A375 (cell line): ENCODE measurements around a stretch of chr17.

DNA sequence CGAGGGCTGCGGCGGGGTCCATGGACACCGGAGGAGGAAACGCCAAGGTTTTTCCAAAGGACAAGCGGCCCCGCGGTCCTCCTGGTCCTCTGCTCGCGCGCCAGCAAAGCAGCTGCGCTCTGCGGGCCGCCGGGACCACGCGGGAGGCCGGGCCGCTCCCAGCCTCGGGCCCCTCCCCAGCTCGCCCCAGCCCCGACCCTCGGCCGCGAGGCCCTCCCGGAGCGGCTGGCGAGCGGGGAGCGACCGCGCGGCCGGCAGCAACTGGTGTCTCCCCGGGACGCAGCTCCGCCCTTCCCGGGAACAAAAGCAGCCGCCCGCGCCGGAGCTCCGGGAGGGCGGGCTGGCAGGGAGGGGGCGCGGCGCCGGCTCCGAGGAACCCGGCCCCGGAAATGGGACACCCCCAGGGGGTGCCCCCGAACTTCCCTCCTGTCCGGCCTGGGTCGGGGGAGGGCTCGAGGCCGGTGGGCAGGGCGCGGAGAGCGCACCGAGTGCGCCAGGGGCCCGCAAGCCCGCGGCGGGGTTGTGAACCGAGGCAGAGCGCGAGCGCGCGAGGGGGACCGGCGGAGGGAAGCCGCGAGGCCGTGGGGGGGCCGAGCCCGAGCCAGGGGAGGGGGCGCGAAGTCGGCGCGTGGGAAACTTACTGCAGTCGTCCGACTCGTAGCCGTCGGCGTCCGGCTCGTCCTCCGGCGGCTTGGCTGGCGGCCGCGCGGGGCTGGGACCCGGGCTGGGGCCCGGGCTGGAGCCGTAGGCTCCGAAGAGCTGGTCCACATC lies 799 bp downstream of the DOC2B start:
- RAMPAGE, long total RNA = no peak

DNA sequence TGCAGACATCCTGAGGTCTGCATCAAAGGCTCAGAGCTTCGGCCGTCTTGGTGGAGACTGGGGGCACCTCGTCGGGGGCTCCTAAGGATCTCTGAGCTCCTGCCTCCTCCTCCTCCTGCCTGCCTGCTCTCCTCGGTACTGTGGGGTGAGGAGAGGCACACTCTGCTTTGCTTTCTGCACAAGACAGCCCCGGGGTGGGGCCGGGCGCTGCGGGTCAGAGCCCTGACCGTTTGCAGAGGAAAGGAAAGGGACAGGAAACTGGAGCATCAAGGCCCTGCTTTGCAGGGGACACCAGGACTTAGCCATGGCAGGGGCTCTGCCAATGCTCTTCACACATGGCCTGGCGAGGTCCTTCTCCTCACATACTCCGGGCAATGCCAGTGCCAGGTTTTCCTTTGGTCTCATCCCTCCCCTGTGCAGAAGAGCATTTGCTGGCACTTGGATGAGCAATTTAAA lies 23.7 kb upstream of the DOC2B start:
- RAMPAGE, long total RNA = no peak

DNA sequence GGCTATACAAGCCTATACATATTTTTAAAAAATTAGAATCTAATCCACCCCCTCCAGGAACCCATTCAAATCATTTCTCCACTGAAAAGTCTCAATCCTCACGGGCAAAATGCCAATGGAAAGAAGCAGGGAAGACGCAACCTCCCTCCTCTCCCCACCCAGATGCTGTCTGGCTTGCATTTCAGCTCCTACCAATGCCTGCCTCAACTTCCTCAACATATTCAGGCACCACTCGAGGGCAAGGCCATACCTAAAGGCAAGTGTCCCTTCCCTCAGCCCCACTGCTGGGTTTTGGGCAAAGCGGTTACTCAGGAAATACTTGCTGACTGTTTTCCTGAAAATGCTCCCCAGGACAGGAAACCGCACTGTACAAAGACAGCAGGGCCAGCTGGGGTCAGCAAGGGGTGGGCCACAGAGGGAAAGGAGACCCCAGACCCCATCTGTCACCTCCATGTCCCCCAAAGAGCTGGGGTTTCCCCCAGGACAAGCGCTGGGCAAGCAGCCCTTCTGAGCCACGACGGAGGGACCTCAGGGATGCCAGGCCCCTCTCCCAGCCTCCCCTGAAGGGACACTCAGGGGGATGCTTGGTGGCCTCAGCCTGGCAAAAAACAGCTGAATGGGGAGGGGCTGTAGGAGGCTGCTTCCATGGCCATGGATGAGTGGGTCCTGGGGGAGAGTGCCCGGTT lies 47.7 kb upstream of the DOC2B start:
- RAMPAGE, long total RNA = no peak

DNA sequence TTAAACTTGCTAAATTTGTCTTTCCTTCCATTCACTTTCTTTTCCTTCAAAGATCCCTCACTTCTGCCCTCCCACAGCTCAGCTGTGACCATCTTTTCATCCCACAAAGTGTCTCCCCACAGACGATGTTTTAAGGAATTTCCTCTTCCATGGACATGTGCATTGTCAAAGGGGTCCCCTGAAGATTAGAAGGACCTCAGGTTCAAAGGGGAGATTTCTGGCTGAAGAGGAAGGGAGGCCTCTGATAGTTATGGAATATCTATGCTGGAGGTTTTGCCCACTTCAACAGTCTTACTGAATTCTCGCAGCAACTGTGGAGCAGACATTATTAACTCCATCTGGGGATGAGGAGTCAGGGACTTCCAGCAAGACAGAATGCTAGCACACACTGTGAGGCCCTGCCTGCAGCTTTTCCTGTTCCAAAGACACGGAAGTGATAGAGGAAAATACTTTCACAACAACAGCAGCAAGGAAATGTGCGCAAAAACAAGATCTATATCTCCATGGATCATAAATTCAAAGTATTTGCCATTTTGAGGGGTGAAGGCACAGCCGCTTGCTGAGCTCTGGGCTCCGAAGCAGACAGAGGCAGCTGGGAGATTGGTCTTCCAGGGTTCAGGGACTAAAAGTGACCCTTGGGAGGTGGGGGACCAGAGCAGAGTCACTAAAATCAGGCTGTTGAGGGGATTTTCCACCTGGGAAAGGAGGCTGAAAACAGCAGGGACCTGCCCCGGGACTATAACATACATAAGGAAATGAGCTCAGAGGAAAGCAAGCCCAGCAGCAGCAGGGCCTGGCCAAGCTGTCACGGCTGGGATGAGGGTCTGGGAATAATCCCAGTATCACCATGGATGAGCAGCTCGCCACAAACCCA lies 72.8 kb downstream of the RPH3AL start:
- RAMPAGE, long total RNA = no peak

GRCh38 chr17:331928-332949 lies 20.4 kb downstream of the RPH3AL start:
- RAMPAGE, long total RNA = no peak

DNA sequence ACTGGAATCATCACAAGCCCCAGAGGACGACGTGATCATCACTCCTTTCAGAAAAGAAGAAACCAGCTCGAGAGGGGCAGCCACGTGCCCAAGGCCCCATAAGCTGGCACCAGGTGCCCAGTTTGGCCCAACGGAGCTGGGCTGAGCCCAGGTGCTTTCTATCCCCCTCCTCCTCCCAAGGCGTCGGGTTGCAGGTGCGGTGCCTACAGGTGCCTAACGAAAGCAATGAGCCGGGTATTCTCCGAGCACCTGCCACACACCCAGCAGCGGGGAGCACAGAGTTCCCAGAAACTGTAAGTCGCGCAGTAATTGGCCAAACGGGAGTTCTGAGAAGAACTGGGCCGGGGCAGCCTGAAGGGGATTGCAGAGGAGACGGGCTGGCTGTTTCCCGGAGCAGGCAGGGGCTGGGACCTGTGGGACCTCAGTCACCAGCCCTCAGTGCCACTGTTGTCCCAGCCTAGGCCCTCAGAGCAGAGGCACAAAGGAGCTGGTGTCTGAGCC lies 13.0 kb downstream of the RPH3AL start:
- RAMPAGE, long total RNA = no peak

DNA sequence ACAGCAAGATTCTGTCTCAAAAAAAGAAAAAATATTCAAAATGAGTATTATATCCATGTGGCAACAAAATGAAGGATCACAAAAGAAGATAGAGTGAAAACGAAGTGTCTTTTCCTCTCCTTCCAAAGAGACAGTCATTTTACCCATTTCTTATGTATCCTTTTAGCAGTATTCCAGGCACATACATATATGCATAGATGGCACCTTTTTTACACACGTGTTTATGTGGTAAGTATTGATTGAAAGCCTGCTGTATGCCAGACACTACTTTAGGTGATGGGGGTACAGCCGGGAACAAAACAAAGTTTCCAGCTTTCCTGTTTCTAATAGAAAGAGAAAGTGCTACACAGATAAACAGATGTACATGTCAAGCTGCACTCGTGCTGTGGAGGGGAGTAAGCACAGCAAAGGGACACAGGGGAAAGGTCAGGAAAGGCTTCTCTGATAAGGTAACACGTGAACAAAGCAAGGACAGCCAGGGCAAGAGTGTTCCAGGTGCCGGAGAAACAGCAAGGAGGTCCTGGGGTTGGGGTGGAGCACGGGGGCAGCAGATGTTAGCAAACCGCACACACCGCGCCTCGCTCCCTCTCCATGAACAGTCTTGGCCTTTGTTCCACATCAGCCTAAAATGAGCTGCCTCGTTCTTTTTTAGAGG lies 16.5 kb upstream of the C17orf97 start:
- RAMPAGE, long total RNA = no peak

DNA sequence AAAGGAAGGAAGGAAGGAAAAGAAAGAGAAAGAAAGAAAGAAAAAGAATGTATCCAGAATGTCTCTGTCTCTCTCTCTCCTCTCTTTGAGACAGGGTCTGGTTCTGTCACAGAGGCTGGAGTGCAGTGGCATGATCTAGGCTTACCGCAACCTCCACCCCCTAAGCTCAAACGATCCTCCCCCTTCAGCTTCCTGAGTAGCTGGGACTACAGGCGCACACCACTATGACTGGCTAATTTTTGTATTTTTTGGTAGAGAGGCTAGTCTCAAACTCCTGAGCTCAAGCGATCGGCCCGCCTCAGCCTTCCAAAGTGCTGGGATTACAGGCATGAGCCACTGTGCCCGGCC lies 8.2 kb downstream of the C17orf97 start:
- RAMPAGE, long total RNA = no peak

DNA sequence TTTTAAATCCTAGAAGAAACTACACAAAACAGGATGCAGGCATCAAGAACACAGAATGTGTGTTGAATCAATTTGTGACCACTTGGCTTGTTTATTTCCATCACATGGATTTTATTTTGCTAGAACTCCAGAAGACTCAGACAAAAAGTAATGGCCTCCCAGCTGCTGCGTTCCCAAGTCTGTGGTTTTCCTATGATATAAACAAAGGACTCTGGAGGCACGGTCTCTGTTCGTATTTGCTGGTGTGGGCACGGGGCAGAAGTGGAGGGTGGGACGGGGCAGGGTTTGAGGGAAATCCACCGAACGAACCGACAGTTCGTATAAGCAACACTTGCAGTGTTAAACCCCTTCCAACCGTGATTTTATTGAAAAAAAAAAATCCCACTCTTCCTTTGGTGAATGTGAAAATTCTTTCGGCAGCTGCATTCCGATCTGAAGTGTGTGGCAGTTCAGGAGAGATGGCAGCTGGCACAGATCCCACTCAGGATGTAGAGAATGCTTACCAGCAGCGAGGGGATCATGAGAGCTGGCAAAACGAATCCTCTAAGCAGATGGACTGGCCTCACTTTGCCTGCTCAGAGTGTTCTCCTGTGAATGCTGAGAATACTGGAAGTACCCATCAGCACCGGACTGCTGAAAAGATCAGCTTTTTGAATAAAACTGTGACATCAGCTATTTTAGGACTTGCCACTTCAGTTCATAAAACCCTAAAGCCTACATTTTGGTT lies 139.3 kb downstream of the C17orf97 start:
- RAMPAGE, long total RNA = no peak

- RAMPAGE, long total RNA = no peak
These were observed 112.1 kb downstream of the VPS53 start for GRCh38 chr17:602376-603117.

GRCh38 chr17:781237-781859 lies 732 bp downstream of the GLOD4 start:
- RAMPAGE, long total RNA = no peak

- RAMPAGE, long total RNA = no peak
These were observed 9.4 kb downstream of the MRM3 start for GRCh38 chr17:791427-792090.

- RAMPAGE, long total RNA = no peak
These were observed 30.6 kb downstream of the MRM3 start for GRCh38 chr17:812699-813188.

DNA sequence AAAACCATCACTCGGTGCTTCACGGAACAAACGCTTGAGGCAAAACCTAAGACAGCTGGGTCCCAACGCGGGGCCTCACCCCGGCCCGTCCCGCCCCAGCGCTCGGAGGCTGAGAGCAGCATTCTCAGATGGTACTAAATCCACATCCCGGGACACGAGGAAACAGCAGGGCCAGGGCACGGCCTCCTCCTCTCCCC lies 31.1 kb downstream of the NXN start:
- RAMPAGE, long total RNA = no peak

- RAMPAGE, long total RNA = no peak
These were observed 29.8 kb downstream of the NXN start for GRCh38 chr17:949513-950394.

DNA sequence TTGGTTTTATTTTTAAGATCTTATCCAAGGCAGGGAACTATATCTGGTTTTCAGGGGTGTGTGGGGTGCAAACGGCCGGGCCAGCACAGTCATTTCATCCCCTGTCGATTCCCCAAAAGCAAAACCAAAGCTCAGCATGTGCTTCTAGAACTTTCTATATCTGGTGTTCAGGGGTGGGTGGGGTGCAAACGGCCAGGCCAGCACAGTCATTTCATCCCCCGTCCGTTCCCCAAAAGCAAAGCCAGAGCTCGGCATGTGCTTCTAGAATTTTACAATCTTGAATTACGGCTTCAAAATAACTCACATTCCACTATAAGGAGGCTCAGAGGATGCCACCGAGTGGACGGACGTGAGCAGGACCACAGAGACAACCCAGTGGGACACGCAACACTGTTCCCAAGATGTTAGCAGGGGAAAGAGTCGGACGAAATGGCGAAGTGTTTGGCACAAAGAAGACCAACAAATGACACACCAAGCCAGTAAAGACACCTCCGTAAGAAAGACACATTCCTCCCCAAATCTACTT lies 29.1 kb downstream of the NXN start:
- RAMPAGE, long total RNA = no peak

DNA sequence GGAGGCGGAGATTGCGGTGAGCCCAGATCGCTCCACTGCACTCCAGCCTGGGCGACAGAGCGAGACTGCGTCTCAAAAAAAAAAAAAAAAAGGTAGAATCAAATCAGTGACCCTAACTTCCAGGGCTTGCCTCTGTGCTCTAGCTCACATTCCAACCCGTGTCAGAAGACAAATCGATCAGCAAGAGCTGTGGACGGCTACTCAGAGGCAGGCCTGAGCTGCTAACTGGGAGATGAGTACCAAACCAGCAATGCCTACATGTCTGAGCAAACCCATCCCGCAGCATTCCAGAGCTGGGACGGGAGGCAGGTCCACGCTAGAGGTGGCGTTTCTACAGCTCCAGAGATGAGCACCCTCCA lies 6.6 kb downstream of the NXN start:
- RAMPAGE, long total RNA = no peak

GRCh38 chr17:1125082-1125972 lies 54.5 kb downstream of the ABR start:
- RAMPAGE, long total RNA = no peak

DNA sequence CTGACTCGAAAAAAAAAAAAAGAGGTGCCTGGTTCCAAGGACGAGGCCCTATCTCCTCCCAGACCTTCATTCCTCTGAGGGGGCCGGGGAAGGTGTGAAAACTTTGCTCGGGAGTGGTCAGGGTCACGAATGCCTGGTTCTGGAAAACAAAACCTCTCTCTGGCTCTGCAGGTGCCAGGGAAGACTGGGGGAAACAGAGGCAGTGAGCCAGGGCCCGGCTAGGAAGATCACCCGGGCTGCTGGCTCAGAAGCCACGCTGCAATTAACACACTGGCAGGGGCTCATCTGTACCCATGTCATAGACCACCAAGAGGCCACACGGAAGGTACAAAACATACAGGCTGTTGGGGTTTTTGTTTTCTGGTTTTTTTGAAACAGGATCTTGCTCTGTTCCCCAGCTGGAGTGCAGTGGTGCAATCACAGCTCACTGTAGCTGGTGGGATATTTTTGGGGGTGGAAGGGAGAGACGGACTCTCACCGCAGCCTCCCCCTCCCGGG lies 19.3 kb upstream of the ABR start:
- RAMPAGE, long total RNA = no peak

GRCh38 chr17:1229426-1230010 lies 40.7 kb upstream of the BHLHA9 start:
- RAMPAGE, long total RNA = no peak